AG10803 (cell line): ENCODE measurements around the genes WSB2 and BICDL1.

DNA sequence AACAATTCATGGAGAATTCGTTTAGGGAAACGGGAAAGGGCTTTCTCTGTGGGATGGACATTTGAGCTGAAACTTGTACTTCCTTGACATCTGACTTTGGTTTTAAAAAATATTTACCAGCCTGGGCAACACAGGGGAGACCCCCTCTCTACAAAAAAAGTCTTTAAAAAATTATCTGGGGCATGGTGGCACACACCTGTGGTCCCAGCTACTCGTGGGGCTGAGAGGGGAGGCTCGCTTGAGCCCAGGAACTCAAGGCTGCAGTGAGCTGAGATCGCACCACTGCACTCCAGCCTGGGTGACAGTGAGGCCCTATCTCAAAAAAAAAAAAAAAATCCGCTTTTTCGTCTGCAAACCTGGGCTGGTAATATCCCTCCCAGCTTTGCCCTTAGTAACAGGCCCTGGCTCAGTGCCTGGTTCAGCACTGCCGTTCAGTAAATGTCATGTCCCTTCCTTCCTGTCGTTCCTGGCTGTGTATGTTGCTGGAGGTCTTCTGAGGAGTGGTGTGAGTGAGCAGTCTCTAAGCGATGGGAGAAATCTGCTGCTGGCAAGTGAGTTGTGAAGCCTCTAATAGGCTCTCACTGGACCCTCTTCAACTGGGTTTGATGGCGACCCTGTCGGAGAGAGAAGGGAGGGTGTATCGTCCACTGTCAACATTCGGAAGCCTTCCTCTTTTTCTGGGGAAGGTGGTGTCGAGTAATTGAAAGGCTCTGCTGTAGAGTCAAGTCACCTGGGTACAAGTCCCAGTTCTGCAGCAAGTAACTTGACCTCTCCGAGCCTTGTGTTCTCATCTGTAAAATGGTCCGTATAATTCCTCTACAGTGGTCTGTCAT is 63.0 kb downstream of the HRK start:
- RRBS: no CpG with 5 or more reads among the region's 17 CpGs

DNA sequence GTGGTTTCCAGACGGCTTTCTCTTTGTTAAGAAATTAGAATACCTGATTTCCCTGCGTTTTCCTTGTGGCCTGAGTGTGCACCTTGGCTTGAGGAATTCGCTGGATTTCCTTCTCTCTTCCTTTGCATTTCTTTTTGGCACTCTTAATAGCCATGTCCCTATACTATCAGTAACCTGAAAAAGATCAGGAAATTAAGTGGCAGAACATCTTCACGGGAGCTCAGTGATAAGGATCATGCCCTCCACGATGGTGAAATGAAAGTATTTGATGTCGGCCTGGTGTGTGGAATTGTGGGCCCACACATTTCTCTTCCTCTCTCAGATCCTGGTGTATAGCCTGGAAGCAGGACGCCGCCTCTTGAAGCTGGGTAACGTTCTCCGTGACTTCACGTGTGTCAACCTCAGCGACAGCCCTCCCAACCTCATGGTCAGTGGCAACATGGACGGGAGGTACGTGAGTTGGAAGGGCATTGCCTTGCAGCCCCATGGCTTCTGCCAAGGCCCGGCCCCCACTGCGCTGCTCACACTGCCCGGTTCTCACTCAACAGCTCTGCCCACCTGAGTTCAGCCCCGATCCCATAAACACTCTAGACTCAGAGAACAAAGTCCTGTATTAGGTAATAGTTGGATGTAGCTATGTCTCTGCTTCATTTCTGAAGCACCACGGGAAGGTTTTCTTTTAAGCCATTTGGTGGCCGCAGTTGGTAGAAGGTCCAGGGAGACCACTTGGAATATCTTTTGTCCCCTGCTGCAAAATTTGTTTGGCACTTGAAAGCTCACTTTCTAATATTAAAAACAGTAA is 89.0 kb downstream of the TESC start:
- RRBS: no CpG with 5 or more reads among the region's 20 CpGs

DNA sequence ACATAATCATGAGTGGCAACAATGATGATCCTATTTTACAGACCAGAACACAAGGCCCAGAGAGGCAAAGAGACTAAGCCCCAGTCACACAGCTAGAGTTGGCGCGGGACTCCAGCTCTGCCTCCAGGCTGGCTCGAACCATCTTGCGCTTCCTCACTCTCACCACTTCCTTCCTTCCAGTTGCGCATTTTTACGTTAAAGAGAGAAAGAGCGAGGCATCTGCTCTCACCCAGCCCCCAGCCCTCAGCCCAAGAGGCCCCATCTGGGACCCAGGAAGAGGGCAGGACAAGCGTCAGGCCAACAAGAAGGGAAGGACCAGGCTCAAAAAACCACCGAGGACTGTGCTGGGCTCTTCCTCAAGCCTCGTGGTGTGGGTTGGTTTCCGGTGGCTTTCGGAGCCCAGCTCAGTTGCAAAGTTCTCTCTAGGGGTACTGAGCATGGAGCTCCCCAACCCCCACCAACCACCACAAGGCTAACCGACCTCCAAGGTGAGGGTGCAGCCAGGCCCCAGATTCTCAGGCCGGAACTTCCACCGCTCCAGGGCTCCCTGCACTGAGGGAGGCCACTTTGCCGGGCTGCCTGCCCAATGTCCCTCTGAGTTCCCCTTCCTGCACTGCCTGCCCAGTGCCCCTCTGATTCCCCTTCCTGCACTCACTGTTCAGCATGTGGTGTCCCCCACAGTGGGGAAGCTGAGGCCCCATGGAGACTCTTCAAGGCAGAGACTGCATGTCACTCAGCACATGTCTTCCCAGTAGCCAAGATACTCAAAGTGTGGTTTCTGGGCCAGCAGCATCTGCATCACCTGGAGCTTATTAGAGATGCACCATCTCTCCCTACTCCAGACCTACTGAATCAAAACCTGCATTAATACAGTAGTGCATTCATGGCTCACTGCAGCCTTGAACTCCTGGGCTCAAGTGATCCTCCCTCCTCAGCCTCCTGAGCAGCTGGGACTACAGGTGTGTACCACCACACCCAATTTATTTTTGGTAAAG is 35.8 kb downstream of the TESC start:
- RRBS: 69% methylated on average over 3 of the region's 16 CpGs

DNA sequence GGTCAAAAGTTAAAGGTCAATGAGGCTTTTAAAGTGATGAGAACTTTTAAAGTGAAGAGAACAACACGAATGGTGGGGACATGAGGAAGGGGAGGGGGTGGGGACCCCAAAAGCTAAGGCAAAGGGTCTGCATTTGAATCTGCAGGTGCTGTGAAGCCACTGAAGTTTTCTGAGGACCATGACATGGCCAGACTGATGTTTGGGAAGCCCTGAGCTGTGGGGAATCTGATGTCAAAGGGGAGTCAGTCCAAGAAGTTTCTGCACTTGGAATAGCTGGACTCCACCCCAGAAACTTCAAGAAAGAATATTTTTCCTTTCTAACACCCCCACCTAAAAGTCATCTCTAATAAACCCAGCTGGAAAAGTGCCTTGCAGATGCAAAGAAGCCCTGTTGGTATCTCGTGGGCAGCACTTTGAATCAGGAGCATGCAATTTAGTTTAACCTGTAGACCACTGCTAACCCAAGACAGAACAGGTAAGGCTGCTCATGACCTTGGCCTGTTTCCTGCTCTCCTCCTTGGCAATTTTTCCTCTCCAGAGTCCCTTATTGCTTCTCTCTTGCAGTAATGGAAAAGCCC is 200.8 kb upstream of the NOS1 start:
- RRBS: no CpG with 5 or more reads among the region's 2 CpGs

DNA sequence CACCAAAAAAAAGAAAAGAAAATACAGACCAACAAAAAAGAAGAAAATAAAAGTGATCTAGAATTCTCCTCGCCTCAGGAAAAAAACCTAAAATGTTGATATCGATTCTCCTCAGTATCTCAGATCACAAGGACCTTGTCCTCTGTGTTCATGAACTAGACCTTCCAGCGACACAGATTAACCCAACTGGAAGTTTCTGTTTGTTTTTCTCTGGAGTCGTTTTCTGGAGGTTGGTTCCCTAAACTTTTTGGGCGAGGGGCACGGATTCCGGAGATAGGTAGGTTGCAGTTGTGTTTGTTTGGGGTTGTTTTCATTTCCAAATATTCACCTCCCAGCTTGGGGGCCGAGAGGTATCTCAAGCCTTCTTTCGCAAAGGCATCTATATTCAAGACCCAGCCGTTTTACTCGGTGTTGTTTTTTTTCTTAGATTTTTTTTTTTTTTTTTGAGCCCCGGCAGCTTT is 513 bp upstream of the RFC5 start:
- RRBS: no CpG with 5 or more reads among the region's 12 CpGs

GRCh38 chr12:118060681-118061734 is at the start of gene WSB2:
Gene WSB2 (minus strand): TSS chr12:118061179.
- RRBS: 1% methylated on average over 36 of the region's 109 CpGs

DNA sequence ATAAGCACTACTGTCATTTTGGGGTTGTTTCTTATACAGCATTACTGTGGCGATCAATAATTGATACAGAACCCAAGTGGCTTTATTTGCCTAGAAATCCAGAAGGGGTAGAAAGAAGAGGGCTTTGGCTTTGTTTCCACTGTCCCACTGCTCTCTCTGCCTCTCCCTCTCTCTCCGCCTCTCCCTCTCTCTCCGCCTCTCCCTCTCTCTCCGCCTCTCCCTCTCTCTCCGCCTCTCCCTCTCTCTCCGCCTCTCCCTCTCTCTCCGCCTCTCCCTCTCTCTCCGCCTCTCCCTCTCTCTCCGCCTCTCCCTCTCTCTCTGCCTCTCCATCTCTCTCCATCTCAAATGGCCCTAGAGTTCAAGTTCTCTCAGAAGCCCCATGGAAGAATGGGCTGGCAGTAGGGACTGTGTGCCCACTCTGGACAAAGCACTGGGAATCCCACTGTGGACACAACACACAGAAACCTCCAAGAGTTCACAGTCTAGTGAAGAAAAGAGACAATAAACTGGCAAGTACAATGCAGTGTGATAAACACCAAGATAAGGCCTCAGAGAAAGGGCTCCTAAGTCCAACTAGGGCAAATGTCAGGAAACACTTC is 5.6 kb downstream of the VSIG10 start:
- RRBS: no CpG with 5 or more reads among the region's 9 CpGs

DNA sequence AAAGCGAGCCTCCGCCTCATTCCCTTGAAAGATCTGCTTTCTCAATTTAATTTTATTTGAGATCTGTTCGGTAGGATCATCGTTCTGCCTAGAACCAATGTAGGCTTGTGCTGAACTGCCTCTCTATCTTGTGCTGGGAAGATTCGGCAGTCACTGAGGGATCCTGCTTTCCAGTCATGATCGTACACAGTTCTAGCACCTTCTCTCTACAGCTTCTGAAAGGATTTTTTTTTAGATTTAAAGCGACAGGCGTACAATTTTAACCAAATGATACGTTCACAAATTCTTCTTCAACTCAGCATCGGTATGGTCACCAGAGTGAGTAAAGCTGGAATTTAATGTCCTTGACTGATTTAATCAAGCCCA is 54.4 kb downstream of the PEBP1 start:
- RRBS: no CpG with 5 or more reads among the region's 10 CpGs

- RRBS: no CpG with 5 or more reads among the region's 7 CpGs
These were observed 15.3 kb downstream of the TAOK3 start for GRCh38 chr12:118357149-118358124.

- RRBS: no CpG with 5 or more reads among the region's 4 CpGs
These were observed 55.7 kb downstream of the SRRM4 start for GRCh38 chr12:119037104-119037436.

- RRBS: no CpG with 5 or more reads among the region's 13 CpGs
These were observed 24.2 kb upstream of the HSPB8 start for GRCh38 chr12:119154437-119155007.

- RRBS: no CpG with 5 or more reads among the region's 26 CpGs
These were observed 2.6 kb upstream of the HSPB8 start for GRCh38 chr12:119175841-119176912.

DNA sequence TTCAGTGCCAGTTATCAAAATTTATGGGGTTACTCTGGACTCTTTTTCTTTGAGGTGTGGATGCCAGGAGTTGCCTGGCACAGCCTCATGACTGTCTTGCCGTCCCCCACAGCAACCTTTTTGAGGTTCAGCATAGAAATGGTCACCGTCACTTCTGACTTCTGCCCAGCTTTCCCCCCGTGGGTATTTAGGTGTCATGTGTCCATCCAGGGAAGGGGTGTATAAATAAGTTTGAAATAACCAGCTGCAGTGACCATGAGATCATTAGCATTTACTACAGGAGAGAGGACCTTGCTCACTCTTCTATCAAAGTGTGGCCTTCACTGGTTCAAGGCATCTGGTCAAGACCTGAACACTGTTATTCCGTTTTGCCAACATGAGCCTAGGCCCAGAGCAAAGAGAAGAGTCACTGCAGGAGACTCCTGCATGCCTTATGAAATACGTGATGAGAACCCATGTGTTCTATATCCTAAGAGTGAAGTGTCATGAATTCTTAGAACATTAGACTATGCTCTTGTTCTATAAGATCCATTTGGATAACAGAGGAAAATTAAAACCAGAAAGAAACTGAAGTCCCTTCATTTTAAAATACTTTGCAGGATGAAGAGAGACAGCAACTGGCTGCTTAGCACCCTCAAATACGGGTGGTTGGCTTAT is 22.4 kb downstream of the TMEM233 start:
- RRBS: no CpG with 5 or more reads among the region's 6 CpGs

DNA sequence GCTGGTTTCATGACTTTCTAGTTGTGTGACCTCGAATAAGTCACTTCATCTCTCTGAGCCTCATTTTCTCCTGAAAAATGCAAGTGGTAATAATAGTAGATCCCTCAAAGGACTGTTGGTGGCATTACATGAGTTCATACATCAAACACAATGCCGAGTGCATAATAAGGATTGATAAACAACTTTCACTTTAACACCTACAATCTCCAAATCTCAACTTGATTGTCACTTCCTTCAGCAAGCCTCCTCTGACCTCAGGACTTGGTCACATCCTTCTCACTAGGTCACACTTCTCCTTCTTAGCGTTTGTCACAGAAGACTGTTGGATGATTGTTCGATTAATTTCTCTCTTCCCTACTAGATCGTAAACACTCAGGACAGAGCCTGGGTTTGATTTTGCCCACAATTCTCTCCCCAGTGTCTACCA is 7.9 kb upstream of the PRKAB1 start:
- RRBS: no CpG with 5 or more reads among the region's 5 CpGs

GRCh38 chr12:119704384-119704797 is 36.5 kb downstream of the PRKAB1 start:
- RRBS: no CpG with 5 or more reads among the region's 8 CpGs

DNA sequence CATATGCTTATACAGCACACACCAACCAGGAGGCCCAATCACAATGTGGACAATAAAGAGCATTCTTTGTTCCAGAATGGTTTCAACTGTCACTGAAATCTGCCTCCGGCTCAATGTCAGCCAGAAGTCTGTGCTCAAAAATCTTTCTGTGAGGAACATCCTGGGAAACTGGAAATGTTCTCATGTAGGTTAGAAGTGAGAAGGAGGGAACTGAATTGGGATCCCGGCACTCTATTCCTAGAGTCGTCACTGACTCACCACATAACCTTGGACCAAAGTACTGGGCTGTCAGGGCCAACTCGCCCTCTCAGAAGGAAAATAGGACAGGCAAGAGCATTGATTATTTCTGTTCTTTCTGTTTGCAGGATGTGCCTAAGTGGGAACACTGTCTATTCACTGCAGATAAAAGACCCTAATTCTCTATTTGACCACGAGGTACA is 57.6 kb downstream of the PRKAB1 start:
- RRBS: 90% methylated on average over 1 of the region's 5 CpGs

GRCh38 chr12:119868816-119869434 is 8.2 kb downstream of the CIT start:
- RRBS: no CpG with 5 or more reads among the region's 7 CpGs

DNA sequence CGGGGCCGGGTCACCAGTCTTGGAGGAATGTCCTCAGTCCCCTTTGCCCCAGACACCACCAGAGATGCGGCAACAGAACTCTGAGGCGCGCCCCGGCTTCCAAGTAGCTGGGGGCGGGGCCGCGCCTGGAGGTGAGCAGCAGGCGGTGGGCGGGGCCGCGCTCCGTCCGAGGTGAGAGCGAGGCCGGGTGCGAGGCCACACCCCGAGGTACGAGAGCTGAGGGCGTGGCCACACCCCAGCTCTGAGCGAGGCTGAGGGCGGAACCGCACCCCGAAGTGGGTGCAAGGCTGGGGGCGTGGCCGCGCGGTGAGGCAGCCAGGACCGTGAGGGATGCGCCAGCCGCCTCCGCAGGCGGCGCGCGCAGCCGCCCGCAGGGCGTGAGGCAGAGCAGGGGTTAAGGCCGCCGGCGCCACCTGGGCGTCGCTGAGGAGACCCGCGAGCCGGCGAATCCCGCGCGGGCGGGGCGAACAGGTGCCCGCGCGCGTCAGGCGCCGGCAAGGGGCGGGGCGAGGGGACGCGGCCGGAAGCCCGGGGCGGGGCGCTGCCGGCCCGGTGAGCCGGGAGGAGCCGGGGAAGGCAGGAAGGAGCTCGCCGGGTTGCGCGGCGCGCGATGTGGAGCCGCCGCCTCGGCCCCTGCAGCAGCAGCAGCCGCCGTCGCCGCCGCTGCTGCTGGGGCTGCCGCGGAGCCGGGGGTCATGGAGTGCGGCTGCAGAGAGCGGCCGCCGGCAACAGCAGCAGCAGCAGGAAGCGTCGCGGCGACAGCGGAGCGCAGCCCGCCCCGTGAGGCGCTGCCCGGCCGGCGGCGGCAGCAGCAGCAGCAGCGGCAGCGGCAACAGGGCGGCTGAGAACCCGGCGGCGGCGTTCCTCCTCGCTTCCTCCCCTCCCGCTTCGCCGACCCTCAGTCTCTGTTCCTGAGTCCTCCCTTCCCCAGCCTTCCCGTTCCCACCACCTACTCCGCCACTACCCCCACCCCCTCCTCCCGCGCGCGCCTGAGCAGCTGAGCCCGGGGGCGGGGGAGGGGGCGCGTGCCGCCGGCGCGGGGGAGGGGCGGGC is at the start of gene BICDL1:
BICDL1 (plus strand) TSS at position 579 of the 1,053 bp plus-strand sequence.
- RRBS: 3% methylated on average over 74 of the region's 133 CpGs

DNA sequence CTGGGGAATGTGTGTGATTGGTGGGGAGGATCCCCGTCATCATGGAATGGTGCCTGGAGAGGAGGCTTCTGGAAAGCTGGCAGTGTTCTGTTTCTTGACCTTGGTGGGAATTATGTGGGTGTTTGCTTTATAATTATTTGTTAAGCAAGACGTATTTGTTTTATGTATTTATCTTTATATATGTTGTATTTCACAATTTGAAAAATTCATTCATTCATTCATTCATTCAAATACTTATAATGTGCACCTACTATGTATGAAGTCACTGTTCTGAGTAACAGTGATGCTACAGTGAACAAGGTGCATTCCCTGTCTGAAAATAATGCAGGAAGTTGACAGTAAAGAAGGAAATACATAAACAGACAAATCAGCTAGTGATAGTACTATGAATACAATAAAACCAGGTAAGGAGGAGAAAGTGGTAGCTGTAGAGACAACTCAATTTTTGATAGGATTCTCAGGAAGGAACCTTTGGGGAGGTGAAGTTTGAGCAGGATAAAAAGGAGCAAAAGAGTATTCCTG is 17.2 kb downstream of the BICDL1 start:
- RRBS: no CpG with 5 or more reads among the region's 2 CpGs

DNA sequence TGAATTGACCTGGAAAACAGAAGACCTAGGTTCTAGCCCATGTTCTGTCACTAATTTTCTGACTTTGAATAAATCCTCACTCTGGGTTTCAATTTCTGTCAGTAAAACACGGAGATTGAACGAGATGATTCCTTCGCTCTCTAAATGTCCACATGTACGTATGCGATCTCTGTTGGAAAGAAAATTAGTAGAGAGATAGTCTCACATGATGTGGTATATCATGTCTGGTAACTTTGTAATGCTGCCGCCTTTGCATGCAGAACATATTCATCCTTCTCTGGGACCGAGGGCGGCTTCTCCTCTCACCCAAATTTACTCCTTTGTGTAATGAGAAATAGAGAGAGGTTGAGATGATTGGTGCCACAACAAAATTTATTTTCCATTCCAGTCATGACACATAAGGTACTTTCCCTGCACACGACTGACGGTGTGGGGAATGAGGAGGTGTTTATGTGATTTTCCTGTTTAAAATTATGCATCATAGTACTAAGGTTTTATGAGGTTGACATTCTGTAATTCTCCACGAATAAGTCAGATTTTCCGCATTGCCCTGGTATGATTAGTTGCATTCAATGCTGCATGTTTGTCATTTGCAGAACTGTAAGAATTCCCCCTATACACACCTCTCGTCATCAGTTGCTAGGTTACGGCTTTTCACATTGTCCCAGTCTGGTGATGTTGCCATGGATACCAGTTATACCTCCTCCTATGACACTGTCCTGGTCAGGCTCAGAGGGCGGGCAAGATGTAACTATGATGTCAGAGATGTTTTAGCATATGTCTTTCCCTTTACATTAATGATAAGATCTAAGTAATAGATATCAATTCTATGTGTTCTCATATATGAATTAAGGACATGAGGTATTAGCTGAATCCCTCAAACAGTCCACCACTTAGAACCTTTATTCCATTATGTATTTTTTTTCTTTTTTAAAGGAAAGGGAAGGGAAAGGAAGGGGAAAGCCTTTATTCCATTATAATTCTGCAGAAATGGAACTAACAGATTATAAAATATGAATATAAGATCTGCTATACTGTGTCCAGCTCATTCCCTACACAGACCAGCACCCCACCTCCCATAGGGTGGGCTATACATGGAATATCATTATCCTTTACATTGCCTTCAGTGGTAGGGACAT is 23.2 kb downstream of the BICDL1 start:
- RRBS: no CpG with 5 or more reads among the region's 15 CpGs